BE2C (cell line): Measurements from ENCODE around the genes NUDT16 and ACAD11.

DNA sequence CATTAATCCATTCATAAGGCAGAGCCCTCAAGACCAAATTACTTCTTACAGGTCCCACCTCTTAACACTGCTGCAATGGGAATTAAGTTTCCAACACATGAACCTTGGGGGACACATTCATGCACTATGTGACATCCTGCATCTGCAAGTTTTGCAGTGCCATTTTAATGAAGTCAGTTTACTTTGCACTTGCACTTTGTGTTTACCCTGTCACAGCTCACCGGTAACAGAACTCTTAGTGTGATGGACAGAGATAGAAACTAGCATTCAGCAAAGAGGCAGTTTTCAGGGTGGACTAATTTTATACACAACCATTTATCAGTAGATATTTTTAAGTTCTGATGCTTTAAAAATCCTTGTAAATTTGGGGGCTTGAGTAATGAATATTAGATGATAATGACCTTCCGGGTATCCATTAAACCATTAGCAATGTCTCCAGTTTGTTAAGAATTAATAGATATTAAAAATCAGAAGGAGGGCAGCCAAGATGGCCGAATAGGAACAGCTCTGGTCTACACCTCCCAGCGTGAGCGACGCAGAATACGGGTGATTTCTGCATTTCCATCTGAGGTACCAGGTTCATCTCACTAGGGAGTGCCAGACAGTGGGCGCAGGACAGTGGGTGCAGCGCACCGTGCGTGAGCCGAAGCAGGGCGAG lies 50.4 kb upstream of the NUDT16 start:
- RRBS = no CpG with 5 or more reads among the region's 13 CpGs

GRCh38 chr3:131381657-131382670 lies at the start of gene NUDT16:
Gene NUDT16 (plus strand): TSS chr3:131381774.
- RRBS = 1% methylated on average over 12 of the region's 64 CpGs

DNA sequence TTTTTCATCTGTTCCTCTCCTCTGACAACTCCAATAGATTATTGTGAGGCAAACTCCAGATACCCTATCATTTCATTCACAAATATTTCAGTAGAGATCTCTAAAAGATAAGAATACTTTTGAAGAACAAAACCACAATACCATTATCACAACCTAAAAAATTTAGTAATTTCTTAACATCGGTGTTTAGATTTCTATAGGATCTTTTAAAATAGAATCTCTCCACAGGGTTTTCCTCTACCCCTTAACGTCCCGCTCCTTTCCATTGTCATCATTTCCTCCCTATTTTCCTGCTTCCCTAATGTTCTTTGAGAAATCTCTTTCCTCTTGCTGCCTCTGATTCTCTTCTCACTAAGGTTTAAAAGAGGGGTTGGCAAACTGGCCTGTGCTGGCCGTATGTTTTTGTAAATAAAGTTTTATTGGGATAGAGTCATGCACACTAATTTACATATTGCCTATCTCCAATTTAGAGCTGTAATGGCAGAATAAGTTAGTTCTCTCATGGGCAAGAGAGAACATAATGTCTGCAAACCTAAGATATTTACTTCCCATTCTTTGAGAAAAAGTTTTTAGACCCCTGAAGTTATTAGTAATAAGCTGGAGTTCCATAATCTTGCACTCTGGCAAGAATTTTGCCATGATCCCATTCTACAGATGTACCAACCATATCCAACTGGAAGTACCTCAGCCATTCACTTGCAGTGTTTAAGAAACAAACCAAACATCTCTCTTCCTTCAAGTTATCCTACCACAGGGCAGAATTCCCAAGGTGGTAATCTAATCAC lies 25.0 kb downstream of the MRPL3 start:
- RRBS = no CpG with 5 or more reads among the region's 4 CpGs

DNA sequence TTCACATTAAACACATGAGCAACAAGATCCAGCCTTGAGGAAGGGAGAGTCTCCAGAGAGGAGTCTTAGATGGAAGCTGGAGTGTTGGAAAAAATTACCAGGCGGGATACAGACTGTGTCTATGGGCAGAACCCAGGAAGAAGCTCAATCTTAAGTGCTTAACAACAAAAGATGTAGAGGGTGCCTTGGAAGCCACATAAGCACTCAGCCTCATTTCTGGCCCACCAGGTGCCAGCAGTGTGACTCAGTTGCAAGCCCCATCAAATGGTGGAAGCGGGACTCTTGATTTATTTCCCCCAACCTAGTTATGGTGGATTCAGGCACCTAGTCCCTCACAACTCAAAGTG lies 29.2 kb downstream of the ACP3 start:
- RRBS = no CpG with 5 or more reads among the region's 2 CpGs

- RRBS = no CpG with 5 or more reads among the region's 14 CpGs
Measured at GRCh38 chr3:132659723-132659897, at the start of gene ACAD11. Gene ACAD11 (minus strand): TSS chr3:132659809.

GRCh38 chr3:132659898-132660146 lies 213 bp upstream of the ACAD11 start:
- RRBS = no CpG with 5 or more reads among the region's 11 CpGs

DNA sequence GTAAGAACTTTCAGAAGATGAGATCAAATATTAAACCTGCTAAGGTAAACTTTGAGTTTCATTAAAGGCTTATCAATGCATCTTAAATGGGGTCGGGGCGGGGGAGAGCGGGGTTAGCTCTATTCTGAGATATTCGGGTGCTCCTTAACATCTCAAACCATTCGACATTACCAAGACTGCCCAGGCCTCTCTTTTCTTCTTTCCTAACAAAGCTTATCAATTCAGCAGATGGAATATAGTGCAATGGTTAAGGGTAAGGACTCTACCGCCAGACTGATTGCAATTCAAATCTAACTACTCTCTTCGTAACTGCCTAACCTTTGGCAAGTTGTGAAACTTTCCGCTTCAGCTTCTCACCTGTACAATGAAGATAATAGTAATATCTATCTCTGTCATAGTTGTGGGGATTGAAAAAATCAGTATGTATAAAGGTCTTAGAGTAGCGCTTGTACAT lies 903 bp downstream of the UBA5 start:
- RRBS = no CpG with 5 or more reads among the region's 9 CpGs

- RRBS = no CpG with 5 or more reads among the region's 5 CpGs
Measured at GRCh38 chr3:132681474-132682153, 21.5 kb downstream of the UBA5 start.

- RRBS = under 1% methylated on average over 15 of the region's 42 CpGs
Measured at GRCh38 chr3:132722692-132723326, 600 bp upstream of the NPHP3 start.

- RRBS = no CpG with 5 or more reads among the region's 9 CpGs
Measured at GRCh38 chr3:133490725-133491442, 82.6 kb upstream of the CDV3 start.

- RRBS = no CpG with 5 or more reads among the region's 4 CpGs
Measured at GRCh38 chr3:133732324-133732566, 13.9 kb upstream of the TF start.

GRCh38 chr3:133927435-133928113 lies 31.9 kb upstream of the RAB6B start:
- RRBS = 2% methylated on average over 32 of the region's 64 CpGs

GRCh38 chr3:133948190-133949003 lies 52.7 kb upstream of the RAB6B start:
- RRBS = no CpG with 5 or more reads among the region's 11 CpGs

- RRBS = no CpG with 5 or more reads among the region's 19 CpGs
Measured at GRCh38 chr3:134069530-134070169, 39.9 kb upstream of the SLCO2A1 start.

- RRBS = no CpG with 5 or more reads among the region's 7 CpGs
Measured at GRCh38 chr3:134311982-134312431, 61.3 kb upstream of the RYK start.

DNA sequence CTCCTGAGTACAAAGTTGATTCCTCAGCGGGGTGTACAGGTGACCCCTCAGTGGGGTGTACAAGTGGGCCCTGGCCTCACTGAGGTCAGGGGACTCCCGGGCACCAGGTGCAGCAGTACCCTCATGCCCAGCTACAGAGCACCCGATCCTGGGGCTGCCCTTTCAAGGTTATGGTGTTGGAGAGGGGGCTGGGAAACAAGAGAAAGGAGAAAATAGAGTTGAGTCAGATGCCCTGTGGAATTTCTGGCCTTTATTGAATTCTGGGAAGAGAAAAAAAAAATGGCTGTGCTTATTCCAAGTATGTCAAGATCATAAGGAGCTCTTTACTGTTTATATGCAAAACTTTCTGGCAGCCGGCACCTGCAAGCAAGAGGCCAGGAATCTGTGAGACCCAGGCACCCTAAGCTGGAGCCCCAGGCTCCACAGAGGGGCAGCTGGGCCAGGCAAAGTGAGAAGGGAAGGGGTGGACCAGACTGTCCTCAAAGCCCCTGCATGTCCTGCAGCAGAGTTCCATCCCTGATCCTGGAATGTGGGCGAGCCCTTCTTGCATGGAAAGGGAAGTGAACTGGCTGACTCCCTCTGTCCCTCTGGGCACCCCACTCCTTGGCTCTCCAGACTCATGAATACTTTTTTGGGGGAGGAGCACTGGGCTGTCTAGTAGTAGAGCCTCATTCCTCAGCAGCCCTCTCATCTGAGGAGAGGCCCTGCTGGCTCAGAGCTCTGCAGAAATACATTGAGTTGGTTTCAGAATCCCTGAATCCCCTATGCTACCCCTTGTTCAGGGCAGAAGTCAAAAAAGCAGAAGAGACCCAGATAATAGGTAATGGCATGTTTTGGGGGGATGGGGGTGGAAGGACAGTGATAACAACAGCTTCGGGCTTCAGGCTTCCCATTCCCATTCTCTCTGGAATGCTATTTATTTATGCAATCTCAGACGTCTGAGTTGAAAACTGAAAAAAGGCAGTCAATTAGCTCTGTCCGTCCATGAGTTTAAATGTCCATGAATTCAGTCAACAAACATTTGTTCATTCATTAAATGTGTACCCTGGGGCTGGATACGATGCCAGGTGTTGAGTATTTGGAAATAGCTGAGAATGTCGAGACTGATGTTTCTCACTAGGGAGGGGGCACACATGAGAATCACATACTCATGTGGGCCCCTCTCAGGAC lies 42.8 kb downstream of the AMOTL2 start:
- RRBS = no CpG with 5 or more reads among the region's 10 CpGs

DNA sequence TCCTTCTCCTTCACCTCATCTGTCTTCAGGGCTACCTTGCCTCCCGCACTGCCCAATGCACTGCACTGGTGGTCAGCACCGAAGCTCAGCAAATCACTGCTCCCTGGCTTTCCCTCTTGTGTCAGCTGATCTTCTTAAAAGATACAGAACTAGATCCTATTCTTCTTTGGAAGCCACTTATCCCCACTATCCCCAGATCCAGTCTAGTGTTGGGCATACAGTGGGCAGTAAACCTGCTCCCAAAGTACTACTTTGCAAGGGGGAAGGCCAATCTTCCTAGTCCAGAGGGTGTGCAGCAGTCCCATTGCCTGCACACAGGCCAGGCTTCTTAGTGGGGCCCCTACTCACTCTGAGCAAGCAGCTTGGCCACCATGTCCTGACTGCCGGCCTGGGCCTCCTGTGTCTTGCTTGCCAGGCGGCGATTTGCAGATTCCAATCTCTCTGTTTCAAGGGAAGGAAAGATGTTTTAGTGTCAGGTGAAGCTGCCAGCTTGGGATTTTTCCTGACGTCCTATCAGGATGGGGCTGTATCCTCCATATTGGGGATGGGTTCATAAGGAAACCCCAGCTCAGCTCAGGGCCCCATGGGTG lies 8.7 kb downstream of the AMOTL2 start:
- RRBS = no CpG with 5 or more reads among the region's 6 CpGs

DNA sequence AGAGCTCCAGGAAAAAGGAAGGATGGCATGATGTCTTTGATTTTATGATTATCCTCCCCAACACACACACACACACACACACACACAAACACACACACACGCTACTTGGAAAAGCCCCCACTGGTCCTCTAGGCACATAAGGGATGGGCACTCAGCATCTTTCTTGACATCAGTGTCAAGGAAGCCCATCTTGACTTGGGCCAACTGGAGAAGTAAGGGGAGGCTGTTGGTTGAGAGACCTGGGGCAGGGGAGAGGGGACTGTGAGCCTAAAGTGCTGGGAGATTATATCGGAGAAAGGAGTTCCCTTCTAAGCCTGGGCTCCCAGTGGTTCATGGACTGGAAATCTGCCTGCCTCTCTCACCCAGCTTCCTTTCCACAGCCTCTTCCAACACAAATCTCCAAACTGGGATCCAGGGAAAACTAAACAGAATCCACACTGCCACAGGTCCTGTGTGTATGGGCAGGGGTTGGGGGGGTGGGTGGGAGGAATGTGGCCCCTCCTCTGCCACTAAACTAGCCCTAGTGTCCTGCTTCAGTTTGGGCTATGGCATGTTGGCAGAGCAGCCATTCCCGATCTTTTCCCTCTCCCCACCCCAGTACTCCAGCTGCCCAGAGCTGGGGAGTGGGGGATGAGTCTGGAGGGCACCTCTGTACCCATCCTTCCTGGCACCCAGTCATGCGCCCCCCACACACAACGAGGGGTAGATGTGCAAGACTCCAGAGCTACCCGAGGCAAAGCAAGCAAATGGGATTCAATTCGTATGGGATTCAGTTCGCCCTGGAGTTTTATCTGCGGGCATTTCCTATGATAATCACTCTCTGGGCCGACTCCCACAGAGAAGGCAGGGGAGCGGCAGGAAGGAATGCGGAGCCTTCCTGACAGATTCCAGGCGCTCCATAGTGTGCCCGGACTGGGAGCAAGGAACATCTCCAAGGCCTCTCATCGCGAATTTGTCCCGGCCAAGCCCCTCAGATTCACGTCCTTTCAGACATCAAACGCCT lies 1.5 kb downstream of the AMOTL2 start:
- RRBS = 1% methylated on average over 4 of the region's 19 CpGs

GRCh38 chr3:134659655-134660016 lies 8.8 kb upstream of the KY start:
- RRBS = no CpG with 5 or more reads among the region's 10 CpGs